Natural killer cell (primary cell): ENCODE results near the gene TNRC6A.

DNA sequence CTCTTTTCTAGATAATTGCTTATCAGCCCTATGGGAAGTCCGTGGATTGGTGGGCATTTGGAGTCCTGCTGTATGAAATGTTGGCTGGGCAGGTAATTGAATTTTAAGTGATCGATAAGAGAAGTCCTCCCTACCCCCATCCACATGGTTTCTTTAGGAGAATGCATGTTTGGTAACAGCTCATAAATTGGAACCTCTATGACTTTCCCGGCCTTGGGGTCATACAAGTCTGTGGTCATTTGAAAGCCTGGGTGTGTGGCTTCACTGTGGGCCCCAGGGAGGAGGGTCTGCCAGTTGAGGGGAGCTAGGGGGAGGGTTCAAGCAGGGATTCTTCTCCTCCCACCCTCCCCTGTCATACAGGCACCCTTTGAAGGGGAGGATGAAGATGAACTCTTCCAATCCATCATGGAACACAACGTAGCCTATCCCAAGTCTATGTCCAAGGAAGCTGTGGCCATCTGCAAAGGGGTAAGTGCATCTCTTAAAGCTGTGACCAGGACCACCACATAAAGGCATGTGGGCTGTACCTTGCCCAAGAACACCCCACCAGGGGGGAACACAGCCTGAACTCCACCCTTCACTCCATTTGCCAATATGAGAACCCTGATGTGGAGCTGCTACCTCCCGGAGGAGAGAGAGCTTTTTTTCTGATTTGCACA lies 70.9 kb upstream of the CACNG3 start:
- PRO-cap, result no peak

- PRO-cap, result no peak
Measured at GRCh38 chr16:24218826-24219660, 37.1 kb upstream of the CACNG3 start.

GRCh38 chr16:24541616-24542099 lies 2.3 kb downstream of the RBBP6 start:
- PRO-cap, result no peak

DNA sequence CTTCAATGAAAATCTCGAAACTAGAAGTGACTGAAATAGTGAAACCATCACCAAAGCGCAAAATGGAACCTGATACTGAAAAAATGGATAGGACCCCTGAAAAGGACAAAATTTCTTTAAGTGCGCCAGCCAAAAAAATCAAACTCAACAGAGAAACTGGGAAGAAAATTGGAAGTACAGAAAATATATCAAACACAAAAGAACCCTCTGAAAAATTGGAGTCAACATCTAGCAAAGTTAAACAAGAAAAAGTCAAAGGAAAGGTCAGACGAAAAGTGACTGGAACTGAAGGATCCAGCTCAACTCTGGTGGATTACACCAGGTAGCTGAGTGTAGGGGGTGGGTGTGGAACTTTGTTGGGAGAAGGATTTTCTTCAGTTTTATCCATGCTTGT lies 30.8 kb downstream of the RBBP6 start:
- PRO-cap, result no peak

GRCh38 chr16:24571031-24571382 lies 31.6 kb downstream of the RBBP6 start:
- PRO-cap, result no peak

DNA sequence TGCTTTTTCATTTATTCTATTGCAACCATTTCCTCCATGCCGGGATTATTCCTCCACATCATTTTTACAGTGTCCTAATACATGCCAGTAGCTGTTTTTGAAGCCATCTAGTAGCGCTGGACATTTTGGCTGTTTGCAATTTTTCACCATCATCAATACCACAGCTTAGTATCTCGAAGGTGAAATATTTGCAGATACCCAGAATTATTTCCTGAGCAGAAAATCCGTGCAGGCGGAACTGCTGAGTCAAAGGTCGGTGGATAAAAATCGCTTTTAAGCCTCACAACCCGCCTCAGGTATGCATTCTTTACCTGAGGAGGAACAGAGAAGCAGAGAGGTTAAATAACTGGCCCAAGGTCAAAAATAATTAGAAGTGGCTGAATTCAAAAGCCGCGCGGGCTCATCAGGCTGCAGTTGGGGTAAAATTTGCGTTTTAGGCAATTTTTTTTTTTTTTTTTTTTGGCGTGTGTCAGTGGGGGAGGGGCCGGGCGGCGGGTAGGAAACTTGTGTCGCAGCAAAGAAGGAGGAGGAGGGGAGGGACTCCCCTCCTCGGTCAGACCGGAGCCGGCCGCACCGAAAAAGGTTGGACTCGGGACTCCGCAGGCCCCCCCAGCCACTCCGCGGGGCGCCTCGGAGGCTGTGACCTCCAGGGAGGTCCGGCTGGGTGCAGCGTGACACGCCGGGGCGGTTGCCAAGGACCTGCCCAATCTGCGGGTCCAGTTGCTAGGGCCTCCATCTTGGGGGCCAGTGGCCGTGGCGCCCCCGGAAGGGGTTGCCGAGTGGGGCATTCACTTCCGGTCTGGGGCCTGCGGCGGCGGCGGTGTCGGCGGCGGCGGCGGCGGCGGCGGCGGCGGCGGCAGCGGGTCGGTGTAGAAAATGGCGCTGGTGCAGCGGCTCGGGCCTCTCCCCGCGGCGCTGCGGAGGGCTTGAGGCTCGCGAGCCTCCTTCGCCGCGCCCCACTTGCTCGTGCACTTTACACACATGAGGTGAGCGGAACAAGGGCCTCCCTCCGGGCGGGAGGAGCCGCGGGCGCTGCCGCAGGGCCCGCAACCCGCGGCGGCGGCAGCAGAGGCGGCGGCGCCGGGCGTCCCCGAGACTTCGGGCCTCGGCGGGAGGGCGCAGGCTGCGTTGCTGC lies at the start of gene TNRC6A:
TNRC6A (plus strand) TSS at position 791 of the 1,135 bp plus-strand sequence.
- PRO-cap, result bidirectional peak, plus-strand start at position 525 of the sequence, minus-strand start at position 428 of the sequence; bidirectional peak, plus-strand start at position 791 of the sequence, minus-strand start at position 749 of the sequence

GRCh38 chr16:24919316-24920268 lies 73.8 kb downstream of the SLC5A11 start:
- PRO-cap, result no peak

- PRO-cap, result no peak
Measured at GRCh38 chr16:24968491-24968995, 46.6 kb downstream of the ARHGAP17 start.

DNA sequence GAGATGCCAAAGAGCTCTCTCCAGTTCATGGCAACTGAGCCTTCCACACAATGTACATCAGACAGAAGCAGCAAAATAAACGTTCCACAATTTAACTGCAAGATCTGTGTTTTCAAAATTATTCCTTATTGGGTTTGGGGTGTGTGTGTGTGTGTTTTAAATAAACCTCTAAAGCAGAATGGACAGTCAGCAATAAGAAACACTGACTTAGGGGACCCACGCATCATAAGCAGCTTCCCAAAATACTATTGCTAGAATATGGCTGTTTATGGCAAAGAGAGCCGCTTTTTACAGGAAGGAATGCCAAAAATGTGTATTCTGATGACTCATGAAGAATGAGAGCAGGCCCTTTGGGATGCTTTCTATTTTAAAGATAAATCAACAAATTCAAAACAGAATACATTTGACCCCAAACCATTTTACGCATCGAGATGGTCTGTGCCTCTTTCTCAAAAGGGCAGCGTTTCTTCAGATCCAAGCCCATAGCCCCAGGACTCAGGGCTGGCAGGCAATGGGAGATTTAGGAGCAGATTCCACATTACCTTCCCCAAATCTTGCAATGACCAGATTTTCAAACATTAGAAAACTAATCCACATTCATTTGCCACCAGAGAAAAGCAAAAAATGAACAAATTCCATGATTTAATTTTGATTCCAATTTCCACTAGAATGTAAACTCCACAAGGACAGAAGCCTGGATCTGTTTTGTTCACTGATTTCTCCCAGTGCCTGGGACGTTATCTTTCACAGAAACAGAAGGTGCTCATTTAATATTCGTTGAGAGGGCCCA lies 37.4 kb downstream of the ARHGAP17 start:
- PRO-cap, result no peak

DNA sequence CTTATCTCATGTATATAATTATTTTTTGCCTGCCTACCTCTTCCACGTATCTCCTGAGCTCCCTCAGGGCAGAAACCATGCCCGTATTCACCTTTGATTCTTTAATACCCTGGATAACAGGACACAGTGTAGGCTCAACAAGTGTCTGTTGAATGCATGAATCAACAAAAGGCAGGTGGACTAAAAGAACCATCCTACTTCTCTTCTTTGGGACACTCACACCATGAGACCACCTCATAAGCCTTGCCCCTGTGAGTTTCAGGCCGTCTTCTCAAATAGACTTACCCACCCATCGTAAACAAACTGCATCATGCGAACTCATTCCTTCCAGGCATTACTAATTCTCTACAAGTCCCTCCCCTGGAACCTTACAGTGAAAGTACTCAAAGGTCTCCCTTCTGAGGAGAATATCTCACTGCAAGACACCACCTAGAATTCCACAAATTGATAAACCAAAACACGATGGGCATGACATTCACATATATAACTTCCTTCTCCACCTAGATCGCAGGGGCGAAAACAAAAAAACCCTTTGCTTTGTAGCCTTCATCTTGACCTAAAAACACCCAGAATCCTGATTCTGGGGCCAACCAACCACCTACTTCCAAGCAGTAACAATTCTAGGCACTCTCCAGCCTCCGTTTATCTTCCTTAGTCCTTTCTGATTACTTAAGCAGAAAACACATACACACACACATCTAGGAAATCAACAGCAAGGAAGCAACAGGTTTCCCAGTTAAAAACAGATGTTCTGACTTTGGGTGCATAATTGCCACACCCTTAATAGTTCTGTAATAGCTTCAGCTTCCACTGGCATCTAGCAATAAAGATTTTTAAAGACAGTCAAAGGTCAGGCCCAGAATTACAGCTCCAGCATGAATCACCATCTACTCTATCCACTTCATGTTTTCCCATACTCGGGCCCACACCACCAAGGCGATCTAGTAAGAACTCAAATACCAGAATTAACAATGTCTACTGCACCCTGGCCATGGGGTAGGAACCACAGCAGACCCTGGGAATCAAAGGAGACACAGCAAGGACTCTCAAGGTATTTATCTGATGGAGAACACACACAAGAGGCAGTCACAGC lies 2.8 kb downstream of the ARHGAP17 start:
- PRO-cap, result no peak

- PRO-cap, result no peak
Measured at GRCh38 chr16:25177988-25178686, 38.6 kb upstream of the AQP8 start.

DNA sequence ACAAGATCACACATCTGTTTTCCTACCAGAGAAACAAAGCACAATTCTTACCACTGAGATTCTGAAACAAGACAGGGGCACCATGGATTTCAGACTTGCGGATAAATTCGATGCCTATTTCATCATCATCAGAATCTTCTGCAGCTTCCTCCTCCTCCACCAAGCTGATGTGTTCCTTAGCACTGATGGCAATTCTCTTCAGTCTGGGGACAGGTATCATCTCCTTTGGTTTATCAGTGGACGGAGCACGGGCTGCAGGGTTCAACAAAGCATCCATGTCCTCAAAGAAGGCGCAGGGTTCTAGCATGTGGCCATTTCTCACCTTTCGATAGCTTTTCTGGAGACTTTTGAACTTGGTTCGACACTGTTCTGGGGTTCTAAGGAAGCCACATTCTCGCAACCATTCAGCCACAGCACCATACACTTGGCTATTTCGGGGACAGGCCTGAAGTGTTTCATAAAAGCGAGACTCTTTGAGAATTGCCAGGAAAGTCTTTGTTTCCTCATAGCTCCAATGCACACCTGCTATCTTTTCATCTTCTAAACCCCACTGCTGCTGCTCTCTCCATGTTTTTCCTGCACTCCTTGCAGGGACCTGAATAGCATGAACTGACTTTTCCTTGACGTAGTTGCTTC lies 10.9 kb downstream of the ZKSCAN2 start:
- PRO-cap, result no peak

DNA sequence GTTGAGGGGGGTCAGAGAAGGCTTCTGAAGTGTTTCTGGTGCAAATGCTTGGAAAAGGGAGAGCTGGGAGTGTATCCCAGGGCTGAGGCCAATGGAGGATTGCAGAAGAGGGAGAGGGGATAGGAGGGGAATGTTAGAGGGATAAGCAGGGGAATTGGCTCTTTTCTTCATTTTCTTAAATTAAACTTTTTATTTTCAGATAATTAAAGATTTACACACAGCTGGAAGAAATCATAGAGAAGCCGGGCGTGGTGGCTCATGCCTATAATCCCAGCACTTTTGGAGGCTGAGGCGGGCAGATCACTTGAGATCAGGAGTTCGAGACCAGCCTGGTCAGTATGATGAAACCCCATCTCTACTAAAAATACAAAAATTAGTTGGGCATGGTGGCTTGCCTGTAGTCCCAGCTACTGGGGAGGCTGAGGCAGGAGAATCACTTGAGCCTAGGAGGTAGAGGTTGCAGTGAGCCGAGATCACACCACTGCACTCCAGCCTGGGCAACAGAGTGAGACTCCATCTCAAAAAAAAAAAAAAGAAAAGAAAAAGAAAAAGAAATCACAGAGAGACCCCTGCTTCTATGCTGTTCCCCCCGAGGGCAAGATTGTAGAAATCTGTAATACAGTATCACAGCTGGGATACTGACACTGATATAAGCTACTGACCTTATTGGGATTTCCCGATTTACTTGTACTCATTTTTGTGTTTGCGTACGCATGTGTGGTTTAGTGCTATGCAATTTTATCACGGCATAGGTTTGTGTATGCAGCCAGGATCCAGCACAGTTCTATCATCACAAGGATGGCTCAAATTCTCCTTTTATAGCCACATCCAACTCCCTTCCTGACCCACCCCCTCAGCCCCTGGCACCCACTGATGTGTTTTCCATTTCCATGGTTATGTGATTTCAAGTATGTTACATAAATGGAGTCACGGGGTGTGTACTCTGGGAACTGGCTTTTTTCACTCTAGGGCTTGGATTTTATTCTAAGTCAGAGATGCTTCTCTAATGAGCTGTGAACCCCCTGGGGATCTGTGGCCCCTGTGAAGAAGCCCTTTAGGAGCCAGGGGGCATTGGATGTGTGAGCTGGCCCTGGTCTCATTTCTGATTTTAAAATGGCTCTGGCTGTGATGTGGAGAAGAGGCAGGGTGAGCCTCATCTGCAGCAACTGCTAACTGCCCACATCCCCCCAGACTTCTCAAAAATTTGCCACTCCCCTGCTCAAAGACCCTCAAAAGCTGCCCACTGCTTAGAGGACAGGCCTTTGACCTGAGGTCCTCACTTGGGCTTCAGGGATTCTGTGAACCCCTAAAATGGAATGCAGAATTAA lies 16.6 kb downstream of the IL4R start:
- PRO-cap, result no peak

GRCh38 chr16:27367413-27368406 lies 34.3 kb upstream of the IL21R start:
- PRO-cap, result bidirectional peak, plus-strand start at chr16:27367875, minus-strand start at chr16:27367605

DNA sequence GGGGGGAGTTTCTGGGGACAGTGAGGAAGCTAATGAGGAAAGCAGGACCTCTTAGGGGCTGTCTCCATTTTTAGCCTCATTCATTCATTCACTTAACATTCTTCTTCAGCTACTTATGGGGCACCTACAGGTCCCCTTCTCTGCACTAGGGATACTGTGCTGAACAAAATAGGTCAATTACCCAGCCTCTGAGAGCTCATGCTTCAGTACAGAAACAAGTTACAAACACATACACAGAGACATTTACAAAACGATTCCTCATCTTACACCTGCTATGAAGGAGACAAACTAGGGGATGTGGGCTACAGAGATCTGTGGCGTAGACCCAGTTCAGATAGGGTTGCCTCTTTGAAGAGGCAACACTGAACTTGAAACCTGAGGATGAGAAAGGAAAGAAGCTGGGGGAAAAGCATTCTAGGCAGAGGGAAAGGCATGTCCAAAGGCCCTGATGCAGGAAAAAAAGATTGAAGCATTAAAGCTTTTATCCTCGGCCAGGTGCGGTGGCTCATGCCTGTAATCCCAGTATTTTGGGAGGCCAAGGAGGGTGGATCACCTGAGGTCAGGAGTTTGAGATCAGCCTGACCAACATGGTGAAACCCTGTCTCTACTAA lies 5.2 kb downstream of the IL21R start:
- PRO-cap, result no peak

- PRO-cap, result no peak
Measured at GRCh38 chr16:27516388-27516590, 33.4 kb downstream of the GTF3C1 start.

DNA sequence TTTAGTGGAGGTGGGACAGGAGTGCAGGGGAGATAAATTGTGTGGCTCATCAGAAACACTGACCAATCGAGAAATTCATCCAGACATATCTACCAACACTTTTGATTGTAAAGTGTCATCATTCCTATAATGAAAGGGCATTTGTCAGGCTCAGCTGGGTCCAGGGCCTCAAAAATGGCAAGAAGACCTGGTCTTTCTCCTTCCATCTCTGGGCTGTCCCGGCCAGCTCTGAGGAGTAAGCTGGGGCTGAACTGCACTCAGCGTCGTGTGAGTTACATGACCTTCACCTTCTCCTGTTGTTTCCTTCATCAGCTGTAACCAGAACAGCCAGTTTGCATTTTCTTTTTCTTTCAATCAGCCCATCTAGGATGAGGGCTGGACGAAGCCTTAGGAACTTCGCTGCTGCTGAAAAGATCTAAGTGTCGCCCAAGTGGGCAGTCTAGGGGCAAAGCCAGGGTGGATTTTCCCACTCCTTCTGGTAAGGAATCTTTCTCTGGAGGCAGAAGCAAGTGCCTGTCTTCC lies 25.5 kb downstream of the KATNIP start:
- PRO-cap, result no peak

GRCh38 chr16:27665053-27665252 lies 115.0 kb downstream of the KATNIP start:
- PRO-cap, result no peak

DNA sequence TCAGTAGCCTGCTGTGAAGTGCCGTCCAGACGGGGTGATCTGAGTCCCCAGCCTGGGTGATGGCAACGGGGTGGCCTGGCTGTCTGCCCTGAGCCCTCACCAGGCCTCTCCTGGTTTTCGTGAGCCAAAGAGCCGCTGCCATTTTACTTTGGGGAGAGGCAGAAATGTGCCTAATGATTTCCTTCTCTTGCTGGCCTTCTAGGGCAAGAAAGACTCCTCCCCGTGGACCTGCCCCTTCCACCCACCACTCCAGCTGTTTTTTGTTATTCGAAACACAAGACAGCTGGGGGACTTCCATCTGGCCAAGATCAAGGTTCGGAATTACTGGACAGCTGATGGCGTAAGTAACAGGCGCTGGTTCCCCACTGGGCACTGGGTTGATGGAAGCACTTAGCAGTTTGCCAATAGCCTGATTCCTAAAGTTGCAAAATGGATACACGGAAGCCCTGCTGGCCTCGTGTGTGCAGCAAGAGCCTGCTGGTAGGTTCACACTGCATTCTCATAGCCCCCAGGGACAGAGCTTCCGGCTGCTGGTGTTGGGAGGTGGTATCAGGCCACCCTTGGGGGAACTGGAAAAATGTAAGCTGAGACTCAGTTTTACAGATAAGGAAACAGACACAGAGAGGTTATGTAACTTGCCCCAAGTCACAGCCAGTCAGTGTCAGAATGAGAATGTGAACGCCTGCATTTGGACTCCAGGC lies 171.6 kb downstream of the KATNIP start:
- PRO-cap, result no peak

DNA sequence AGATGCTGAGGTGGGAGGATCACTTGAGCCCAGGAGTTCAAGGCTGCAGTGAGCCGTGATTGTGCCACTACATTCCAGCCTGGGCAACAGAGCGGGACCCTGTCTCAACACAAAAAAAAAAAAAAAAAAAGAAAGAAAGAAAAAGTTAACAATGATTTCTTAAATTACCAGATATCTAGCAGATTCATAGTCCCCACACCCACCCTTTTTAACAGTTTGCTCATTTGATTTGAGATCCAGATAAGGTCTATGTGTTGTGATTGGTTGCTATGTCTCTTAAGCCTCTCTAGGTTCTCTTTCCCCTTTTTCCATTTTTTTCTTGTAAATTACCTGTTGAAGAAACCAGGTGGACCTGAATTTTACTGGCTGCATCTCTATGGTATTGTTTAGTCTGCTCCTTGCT lies 213.6 kb downstream of the KATNIP start:
- PRO-cap, result no peak